Metastatic Breast Carcinoma in the Ovary (tissue), 3 donors: ENCODE measurements around a stretch of chr22.

GRCh38 chr22:33724633-33725106, 195.6 kb downstream of the LARGE1 start:
- PRO-cap, 3 experiments: no peak in any of the 3 experiments

DNA sequence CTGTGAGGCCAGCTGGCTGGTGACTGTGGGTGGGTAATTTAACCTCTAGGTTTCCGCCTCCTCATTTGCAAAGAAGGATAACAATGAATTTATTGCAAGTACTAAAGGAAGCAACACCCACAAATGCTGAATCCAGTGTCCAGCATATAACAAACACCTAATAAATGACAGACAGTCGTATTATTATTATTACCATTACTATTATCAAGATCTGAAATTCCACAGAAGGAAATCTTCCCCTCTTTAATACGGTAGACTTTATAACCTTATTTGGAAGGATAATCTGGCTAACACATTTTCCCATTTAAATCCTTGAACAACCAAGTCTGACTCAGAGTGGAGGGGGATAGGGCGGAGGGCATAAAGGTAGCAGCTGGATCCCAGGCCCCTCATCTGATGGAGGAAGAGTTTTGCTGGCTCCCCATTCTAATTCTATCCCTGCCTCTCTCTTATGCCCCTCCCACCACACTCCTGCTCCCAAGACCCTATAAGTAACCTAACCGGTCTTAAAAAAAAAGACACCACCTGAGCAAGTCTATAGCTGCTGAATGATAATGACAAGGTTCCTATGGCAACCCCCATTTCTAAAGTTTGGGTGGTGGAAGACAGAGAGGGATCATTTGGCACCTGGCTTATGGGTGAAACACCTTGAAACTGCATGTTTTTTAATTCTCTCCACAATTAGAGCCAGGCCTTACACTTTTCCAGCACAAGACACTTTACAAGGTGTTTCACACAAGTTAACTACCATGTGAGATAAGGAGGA, 69.7 kb downstream of the LARGE1 start:
- PRO-cap, 3 experiments: no peak in any of the 3 experiments

- PRO-cap, 3 experiments: no peak in any of the 3 experiments
Observed at GRCh38 chr22:35020936-35021663, 44.9 kb upstream of the ISX start.

DNA sequence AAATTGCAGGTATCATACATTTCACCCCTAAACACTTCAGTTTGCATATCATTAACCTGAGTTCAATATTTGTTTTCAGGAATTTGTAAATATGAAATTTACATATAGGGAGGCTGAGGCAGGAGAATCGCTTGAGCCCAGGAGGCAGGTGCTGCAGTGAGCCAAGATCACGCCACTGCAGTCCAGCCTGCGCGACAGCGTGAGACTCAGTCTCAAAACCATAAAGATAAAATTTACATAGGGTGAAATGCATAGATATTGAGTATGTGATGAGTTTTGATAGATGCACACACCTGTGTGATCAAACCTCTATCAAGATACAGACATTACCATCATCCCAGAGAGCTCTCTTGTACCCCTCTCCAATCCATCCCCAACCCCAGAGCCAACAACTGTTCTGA, 10.6 kb downstream of the HMGXB4 start:
- PRO-cap, 3 experiments: no peak in any of the 3 experiments

DNA sequence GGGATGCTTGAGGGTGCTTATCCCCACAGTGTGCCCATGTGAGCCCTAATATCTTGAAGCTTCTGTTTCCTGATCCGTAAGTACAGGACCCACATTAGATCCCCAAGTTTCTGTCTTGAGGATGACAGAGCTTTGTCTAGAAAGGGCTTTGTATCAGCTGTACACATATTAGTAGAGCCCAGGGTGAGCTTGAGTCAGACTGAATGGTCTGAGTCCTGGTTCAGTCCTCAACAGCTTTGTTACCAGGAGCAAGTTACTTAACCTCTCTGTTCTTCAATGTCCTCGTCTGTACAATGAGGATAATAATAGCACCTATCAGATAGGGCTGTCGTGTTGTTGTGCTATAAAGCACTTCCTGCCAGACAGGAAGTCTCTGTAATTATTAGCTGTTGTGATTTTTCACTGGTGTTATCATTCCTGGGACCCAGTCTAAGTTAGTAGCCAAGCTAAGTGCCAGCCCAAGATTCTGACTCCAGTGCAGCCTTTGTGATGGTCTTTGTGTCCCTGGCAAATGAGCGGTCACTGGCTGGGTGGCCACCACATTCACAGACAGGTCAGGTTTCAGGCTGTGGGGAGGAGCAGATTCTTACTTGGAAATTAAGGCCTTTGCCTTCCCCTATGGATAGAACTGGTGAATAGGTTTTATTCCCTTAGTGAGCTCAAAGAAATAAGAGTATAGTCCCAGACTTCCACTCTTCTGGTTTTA, 6.8 kb downstream of the TOM1 start:
- PRO-cap, 3 experiments: peak in 1 of 3 experiments; most common plus-strand start position 427 of the sequence (in 1); most common minus-strand start position 295 of the sequence (in 1)

GRCh38 chr22:35316839-35317012, 17.0 kb downstream of the TOM1 start:
- PRO-cap, 3 experiments: no peak in any of the 3 experiments

- PRO-cap, 3 experiments: no peak in any of the 3 experiments
Observed at GRCh38 chr22:35375090-35375495, 5.8 kb upstream of the HMOX1 start.

- PRO-cap, 3 experiments: no peak in any of the 3 experiments
Observed at GRCh38 chr22:35387410-35387927, 6.6 kb downstream of the HMOX1 start.

DNA sequence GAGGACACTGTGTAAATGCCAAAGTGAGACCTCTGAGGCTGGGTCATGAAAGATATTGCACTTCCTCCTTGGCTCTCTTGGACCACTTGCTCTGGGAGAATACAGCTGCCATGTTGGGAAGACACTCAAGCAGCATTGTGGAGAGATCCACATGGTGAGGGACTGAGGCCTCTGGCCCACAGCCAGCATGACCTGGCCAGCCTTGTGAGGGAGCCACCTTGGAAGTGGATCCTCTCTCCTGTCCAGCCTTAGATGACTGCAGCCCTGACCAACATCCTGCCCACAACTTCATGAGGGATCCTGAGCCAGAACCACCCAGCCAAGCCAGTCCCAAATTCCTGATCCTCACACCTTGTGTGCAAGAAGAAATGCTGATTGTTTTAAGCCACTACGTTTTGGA, 30.4 kb downstream of the MB start:
- PRO-cap, 3 experiments: no peak in any of the 3 experiments

- PRO-cap, 3 experiments: no peak in any of the 3 experiments
Observed at GRCh38 chr22:35766719-35767369, 49.2 kb downstream of the APOL5 start.

DNA sequence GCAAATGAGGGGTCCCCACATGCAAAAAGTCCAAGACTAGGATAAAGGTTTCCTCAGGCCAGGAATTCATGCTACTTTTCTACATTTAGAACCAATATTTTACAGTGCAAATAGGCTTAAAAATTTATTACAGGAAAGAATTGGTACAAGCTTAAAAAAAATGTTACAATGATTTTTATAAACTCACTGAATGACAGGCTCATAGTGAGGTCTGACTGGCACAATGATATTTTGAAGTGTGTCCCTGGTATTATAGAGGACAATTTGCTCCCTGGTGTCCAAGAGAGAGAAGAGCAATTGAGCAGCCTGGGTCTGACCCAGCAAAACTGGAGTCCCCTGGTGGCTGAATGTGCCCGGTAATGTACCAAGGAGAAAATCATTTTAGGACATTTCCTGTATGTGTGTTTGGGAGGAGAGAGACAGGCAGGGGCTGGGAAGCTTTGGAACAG, 125.2 kb downstream of the APOL5 start:
- PRO-cap, 3 experiments: no peak in any of the 3 experiments

DNA sequence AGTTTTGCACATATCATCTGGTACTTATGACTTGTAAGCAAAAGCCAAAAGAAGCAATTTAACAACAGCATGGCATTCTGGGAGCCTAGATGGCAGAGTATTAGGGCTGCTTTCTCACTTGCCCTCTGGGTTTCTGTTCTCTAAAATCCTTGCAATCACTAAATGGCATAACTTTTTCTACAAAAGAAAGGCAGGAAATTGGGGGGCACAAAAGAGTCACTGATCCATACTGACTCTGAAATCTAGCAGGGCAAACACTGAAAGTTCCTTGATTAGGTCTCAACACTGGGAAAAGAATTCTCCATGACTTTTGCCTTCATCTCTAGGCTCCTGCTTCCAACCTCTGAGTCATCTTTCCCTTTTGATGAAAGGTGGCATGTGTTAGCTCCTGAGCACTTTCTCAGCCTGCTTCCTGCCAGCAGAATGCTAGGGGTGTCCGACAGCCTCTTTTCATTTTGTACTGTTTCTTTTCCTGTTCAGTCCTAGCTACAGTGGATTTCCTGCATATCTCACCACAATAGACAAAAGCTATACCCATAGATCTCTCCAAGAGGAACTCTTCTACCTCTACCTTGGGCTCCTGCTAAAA, 145.7 kb downstream of the RBFOX2 start:
- PRO-cap, 3 experiments: no peak in any of the 3 experiments

DNA sequence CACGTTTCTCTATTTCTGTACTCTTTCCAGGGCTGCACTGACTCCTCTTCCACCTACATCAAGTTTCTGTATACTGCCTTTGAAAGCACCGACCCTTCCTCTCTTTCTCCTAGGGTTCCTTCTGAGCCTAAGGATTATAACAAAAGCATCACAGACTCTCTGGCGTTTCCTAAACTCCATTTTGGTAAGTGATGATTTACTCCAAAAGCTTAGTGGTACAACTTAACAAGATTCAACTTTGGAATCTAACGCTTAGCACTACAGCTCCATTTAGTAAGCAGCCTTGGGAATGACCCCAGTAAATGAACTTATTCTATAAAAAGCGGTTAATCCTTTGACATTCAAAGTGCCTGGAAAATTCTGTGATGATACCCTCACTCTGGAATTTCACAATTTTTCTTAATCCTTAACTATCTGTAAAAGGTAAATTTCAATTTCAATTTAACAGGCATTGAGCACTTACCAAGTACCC, 4.8 kb downstream of the RBFOX2 start:
- PRO-cap, 3 experiments: no peak in any of the 3 experiments

DNA sequence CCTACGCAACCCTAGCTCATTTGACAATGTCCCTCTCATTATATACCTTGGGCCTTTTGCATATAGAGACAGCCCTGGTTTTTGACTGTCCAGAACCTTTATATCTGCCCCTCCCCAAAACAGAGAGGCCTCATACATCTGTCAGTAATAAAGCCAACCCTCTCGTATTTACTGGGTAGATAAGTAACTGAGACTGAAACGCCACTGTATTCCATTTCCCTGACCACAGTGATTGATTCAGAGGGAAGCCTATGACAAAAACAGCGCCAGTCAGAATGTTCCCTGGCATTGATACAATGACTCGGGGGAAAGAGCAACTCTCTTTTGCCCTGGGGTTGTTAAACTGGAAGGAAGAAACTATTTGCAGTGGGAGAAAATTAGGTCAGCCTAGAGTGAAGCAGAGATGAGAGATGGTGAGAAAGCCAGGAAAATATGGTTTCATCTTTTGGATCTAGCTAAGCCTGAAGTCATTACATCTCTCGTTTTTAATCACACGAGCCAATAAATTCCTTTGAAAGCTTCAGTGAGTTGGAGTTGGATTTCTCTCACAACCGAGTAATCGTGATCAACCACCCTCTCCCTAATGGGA, 48.6 kb upstream of the RBFOX2 start:
- PRO-cap, 3 experiments: no peak in any of the 3 experiments

DNA sequence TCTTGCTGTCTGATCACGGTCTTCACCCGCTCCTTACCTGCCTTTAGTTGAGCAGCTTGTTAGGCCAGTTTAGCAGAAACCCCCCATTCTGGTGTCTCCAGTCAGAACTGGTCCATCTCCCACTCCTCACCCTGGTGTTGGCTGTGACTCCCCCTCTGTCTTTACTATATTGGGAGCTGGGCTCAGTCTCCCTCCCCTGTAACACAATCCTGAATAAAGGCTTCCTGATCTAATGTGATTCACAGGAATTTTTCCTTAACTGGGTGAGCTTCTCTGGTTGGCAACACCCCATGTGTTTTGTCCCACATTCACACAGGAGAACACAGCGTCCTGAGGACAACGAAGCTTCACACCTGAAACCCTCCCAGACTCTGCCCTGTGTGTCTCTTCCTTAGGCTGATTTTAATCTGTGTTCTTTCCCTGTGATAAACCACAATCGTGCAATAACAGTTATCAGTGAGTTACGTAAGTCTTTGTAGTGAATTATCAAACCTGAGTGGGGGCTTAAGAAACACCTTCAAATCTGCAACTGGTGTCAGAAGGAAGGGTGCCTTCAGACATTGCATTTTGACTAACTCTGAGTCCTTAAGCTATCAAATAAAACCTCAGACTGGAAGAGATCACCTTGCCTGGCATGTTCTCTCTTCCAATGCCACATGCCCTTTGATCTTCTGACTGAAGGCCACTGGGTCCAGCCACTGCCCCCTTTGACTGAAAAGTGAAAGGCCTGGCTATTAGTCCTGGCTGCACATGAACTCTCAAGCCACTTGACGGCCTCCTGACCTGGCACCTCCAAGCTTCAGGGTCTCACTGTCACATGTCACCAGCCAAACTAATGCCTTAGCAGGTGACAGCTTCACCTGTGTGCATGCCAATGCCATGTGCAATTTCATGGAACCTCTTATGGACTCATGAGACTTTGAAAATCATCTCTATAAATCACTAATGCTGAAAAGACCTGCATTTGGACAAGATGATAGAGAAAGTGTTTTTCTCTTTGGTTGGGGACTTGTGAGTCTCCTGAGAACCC, 17.3 kb downstream of the APOL3 start:
- PRO-cap, 3 experiments: no peak in any of the 3 experiments

DNA sequence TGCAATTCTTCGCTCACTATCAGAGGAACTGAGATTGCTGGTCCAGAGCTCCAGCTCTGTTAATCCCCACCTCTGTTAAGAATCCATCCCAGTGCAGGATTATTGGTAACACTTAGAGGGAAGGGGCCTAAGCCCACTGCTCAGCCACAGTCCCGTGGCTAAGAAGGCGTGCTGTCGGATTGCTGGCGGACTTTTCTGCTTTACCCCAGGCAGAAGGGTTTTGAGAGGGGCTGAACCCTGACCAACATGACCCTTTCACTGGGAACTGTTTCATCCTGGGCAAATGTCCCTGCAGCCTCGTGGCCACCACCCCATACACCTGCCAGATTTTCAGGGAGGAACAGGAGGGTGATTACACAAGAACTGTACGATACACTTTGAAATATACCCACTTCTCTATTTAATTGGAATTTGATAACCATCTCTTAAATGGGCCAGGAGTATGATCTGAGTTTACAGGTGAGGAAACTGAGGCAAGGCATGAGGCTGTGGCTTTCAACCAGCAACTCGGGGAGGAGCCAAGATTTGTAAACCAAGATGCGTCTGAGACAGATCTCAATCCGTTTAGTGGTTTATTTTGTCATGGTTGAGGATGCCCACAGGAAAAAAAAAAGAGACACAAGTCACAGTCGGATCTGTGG, 6.0 kb upstream of the APOL3 start:
- PRO-cap, 3 experiments: no peak in any of the 3 experiments

GRCh38 chr22:36263435-36263652, 10.4 kb downstream of the APOL1 start:
- PRO-cap, 3 experiments: no peak in any of the 3 experiments

DNA sequence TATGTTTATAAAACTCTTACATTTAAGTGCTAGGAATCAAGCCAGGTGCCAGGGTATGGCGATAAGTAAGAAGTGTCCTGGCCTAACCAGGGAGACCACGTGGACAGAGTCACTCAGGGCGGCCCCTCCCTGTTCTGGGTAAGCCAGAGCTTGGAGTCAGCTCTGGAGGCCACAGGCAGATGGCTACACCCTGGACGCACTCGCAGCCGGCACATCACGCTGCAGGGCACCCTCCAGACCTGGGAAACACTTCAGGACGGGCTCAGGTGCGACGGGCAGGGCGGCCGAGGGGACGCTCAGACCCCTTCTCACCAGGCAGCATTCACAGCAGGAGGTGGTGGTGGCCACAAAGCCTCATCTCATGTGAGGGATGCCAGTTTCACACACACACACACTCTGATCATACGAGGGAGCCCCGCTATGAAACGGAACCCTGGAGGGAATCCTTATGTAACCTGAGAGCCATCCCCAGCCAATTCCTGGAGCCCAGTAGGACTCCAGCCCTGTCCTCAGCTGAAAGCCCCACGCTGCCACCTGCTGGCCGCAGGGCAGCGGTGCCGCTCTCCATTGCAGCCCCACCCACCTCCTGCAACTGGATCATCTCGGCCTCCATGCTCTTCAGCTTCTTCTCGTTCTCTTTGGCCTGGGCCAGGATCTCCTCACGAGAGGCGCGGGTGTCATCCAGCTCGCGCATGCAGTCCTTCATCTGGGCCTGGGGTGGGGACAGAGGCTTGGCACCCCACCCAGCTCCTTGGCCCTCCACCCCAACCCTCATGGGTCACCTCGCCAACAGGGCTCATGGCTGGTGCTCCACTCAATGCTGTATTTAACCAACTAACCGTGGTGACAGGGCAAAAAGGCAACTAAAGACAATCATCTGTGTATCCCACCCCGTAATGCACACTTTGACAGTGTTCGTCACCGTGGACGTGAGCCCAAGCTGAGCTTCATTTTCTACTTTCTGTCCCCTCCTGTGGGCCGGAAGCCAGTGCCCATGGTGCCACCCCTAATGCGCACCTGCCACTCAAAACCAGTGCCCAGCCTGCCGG, 33.5 kb downstream of the APOL1 start:
- PRO-cap, 3 experiments: no peak in any of the 3 experiments

DNA sequence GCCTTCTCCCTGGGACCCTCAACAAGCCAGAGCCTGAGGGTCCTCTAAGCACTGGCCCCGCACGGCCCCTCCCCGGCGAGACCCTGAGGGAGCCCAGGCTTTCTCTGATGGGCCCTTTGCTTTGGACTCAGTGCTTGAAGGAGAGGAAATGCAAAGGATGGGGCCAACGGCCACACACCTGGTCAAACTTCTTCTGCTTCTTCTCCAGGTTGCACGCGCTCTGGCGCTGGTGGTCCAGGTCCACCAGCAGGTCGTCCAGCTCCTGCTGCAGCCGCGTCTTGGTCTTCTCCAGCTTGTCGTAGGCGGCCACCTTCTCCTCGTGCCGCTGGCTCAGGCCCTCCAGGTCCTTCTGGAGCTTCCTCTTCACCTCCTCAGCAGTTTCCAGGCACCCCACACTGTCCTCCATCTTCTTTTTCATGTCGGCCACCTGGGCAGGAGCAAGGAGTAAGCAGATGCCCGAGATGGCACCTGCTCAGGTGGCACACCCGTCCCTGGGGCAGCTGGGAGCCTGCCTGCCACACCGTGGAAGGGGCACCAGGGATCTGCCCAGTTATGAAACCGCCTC, 39.0 kb downstream of the APOL1 start:
- PRO-cap, 3 experiments: no peak in any of the 3 experiments

DNA sequence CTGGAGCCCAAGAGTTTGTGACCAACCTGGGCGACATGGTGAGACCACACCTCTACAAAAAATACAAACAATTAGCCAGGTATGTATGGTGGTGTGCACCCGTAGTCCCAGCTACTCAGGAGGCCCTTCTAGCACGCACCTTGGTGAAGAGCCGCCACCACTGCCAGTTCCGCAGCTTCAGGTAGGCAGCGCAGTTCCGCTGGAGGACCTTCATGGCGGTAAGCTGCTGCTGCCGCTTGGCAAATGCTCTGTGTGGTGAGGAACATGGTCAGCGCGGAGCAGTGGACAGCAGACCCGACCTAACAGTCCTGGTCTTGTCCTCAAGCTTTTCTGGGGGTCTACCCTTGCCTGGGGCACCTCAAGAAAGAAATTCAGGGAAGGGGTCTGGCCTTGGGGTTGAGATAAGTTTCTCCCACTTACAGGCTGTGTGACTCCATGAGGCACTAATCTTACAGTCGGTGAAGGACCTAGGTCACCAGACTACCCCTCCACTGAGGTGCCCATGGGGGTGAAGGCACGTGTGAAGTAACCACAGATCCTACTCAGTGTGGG, 49.6 kb downstream of the APOL1 start:
- PRO-cap, 3 experiments: no peak in any of the 3 experiments